Skin of body (tissue), 2 donors: ENCODE measurements around a stretch of chr2.

DNA sequence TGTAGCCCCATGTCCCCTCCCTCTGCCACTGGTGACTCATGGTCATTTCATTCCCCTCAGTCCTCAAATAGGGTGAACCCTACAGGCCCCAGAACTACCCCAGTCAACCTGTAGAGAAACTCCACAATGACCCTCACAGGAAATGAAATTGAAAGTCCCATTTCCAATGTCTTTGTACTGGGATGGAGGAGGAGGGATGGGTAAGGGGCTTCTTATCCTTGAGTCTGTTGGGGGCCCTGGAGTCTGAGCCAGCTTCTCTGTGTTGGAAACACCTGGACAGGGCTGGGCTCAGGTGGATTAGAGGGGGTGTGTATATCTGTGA is 6.1 kb upstream of the SPEG start:
- RAMPAGE, long total RNA, result no peak

DNA sequence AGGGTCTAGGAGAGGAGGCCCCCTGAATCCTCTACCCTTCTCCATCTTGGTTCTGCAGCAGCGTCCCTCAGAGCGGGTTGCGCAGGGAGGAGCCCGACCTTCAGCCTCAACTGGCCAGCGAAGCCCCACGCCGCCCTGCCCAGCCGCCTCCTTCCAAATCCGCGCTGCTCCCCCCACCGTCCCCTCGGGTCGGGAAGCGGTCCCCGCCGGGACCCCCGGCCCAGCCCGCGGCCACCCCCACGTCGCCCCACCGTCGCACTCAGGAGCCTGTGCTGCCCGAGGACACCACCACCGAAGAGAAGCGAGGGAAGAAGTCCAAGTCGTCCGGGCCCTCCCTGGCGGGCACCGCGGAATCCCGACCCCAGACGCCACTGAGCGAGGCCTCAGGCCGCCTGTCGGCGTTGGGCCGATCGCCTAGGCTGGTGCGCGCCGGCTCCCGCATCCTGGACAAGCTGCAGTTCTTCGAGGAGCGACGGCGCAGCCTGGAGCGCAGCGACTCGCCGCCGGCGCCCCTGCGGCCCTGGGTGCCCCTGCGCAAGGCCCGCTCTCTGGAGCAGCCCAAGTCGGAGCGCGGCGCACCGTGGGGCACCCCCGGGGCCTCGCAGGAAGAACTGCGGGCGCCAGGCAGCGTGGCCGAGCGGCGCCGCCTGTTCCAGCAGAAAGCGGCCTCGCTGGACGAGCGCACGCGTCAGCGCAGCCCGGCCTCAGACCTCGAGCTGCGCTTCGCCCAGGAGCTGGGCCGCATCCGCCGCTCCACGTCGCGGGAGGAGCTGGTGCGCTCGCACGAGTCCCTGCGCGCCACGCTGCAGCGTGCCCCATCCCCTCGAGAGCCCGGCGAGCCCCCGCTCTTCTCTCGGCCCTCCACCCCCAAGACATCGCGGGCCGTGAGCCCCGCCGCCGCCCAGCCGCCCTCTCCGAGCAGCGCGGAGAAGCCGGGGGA is 13.5 kb downstream of the SPEG start:
- RAMPAGE, long total RNA, result no peak

GRCh38 chr2:219459474-219460150 is 25.0 kb downstream of the SPEG start:
- RAMPAGE, long total RNA, result no peak

- RAMPAGE, long total RNA, result no peak
Measured at GRCh38 chr2:219470197-219471088, 25.5 kb upstream of the SPEGNB start.

- RAMPAGE, long total RNA, result no peak
Measured at GRCh38 chr2:219492642-219493440, 3.1 kb upstream of the SPEGNB start.

GRCh38 chr2:219508166-219508520 is 6.1 kb upstream of the ASIC4 start:
- RAMPAGE, long total RNA, result no peak

DNA sequence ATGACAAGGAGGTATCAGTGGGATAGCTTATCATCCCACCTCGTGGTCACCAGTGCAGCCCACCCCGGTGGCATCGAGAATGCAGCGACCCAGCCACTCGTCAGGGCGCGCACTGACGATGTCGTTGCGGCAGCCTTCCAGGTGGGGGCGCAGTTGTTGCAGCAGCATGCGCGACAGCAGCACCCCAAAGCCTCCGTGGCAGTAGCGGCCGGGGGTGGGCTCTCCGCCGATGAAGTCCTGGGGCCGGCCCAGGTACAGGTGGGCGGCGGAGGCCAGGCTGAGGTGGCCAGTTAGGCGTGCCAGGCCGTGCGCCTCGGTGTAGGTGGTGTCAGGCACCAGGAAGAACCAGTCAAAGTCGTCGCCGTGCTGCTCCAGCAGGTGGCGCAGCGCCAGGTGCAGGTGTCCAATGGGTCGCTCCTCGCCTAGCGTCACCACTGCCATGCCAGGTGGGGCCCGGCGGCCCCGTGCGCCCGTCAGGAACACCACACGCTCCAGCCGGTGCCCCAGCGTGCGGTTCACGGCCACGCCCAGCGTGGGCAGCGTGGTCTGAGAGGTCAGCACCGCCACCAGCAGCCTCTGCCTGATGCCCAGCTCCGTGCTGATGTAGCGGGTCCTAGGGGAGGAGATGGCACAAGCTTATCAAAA is 1.9 kb downstream of the CHPF start:
- RAMPAGE, long total RNA, result no peak

DNA sequence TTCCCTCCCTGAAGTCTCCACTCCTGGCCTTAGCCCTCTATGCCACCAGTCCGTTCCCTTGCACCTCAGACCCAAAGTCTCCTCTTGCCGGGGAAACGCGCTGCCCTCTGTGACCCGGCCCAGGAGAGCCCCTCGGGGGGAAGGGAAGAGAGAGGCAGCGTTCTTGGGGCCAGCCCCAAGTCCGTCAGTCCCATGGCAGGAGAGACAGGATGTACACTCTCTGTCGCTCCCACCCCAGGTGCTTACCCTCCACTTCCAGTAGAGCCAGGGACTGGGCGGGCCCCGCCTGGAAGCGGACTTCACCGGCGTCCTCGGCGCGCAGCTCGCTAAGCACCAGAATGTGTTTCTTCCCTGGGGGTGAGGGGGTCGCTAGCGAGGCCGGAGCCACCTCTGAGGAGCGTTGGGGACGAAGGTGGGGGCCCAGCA is 8.1 kb downstream of the TMEM198 start:
- RAMPAGE, long total RNA, result no peak

GRCh38 chr2:219566703-219567214 is 4.6 kb downstream of the OBSL1 start:
- RAMPAGE, long total RNA, result no peak

DNA sequence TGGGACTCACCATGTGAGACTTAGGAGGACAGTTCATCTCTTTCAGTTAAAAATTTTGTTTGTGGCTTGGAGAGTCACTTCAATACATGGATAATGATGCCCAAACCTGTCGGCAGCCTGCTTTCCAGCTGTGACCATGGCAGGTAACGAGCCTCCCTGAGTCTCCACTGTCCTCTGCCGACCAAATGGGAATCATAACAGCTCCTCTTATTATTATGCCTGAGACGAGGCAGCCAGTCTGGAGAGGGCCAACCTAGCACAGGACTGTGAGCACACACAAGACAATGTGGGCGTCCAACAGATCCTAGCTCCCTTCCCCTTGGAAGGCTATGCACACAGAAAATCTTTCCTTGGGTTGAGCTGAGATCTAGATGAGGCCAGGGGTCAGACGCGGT is 950 bp upstream of the SLC4A3 start:
- RAMPAGE, long total RNA, result no peak

DNA sequence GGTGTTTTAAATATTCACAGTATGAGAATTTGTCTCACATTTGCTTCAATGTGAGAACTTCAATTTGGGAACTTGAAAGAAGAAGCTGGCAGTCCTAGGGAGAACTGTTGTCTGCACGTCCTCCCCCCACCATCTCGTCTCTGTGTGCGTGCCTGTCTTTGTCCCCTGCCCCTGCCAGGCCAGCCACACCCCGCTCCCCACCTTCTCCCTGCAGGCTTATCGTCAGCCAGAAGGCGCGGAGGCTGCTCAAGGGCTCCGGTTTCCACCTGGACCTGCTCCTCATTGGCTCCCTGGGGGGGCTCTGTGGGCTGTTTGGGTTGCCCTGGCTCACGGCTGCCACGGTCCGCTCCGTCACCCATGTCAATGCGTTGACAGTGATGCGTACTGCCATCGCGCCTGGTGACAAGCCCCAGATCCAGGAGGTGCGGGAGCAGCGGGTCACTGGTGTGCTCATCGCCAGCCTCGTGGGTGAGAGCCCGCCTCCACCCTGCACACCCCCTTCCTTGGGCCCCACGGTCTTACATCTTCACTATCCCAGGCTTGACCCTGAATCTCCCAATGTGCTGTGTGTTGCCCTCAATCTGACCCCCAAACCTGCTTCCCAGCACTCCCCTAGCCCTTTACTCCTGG is 12.0 kb downstream of the SLC4A3 start:
- RAMPAGE, long total RNA, result no peak

- RAMPAGE, long total RNA, result no peak
Measured at GRCh38 chr2:219852122-219852674, 224.8 kb downstream of the SLC4A3 start.

DNA sequence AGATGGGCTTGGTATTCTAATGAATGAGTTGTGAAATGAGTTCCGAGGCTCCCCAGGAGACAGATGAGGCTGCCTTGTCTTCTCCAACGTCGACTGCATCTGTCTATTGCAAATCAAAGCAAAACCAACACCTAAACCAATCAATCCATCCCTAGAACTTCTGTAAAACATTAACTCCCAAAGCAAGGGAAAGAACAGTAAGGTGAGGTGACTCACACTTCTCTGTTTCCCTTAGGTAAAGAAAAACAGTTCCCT is 249.4 kb downstream of the EPHA4 start:
- RAMPAGE, long total RNA, result no peak

DNA sequence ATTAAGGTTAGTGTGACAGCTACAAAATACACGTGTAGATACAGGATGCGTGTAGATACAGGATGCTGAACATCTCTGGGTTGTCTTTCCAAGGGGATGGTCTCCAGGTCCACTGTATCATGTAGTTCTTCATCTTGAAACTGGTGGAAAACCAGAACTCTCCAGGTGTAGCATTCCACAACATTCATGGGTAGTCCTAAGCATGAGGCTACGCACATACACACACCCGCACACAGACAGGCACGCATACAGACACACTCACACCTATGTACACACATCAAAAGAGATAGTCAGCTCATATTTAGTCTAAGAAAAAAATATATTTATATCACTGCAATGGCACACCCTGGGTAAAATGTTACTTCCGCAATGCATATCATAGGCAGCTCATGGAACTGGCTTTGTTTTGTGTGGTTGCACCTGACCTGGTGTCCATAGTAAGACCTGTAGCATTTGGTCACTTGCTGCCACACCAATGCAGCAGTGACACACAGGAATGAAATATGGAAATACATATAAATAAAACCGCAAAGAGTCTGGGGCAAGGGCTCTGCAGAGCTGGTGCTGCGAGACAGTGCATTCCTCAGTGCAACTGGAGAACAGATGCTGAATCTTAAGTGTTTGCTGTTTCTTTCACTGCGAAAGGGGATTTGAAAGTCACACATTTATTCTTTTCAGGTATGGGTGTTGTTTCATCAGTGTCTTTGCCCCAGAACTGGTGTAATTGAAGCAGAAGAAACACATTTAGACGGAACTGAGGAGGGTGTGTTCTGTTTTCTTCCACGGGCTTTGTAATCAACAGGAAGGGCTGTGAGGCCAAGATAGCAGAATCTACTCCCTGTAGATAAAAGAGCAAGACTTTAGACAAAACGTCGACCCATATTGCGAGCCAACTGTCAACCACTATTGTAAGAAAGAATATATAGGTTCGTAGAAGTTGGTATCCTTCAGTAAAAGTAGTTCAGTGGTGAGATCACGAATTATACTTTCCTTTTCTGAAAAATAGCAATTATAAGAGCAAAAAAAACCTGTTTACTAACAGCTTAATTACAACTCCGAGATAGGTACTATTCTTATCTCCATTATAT is 152.0 kb downstream of the EPHA4 start:
- RAMPAGE, long total RNA, result no peak

- RAMPAGE, long total RNA, result no peak
Measured at GRCh38 chr2:221517306-221518145, 54.6 kb downstream of the EPHA4 start.

DNA sequence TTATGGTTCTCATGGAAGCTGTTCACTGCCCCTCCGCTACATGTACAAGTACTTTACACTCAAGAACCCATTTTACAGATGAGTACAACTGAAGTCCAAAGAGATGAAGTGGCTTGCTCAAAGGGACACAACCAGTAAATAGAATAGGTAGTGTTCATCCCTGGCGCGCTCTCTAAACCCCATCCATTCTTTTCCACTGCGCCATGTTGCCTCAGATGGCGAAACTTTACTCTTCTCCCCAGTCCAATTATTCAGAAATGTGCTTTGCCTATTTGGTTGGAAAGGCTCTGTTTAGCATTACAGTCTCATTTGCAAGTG is 60.6 kb downstream of the SGPP2 start:
- RAMPAGE, long total RNA, result no peak

DNA sequence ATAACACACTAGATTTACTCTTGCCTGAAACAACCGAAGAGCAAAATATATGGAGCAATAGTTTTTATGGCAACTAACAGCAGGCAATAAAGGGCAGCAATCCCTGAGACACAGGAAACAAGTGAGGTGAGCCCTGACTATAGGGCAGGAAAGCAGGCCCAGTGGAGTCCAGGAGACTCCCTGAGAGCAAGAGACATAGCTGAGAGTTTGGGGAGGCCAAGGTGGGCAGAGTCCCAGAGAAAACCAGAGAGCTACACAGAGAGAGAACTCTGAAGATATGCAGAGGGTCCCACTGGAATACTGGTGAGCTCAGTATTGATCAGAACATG is 18.8 kb downstream of the FARSB start:
- RAMPAGE, long total RNA, result no peak

- RAMPAGE, long total RNA, result no peak
Measured at GRCh38 chr2:222715719-222716056, 44.2 kb downstream of the MOGAT1 start.

GRCh38 chr2:222789133-222789672 is 71.6 kb upstream of the ACSL3 start:
- RAMPAGE, long total RNA, result no peak

GRCh38 chr2:222792336-222792941 is 68.4 kb upstream of the ACSL3 start:
- RAMPAGE, long total RNA, result no peak